Heart left ventricle (tissue), 7 donors: ENCODE measurements around a stretch of chr18.

GRCh38 chr18:75213774-75214165 lies 3.2 kb downstream of the TSHZ1 start:
- PRO-cap, 6 experiments: no peak in any of the 6 experiments
- RAMPAGE, long total RNA, 2 experiments: no peak in any of the 2 experiments
- RRBS: no CpG with 5 or more reads among the region's 1 CpG

- PRO-cap, 6 experiments: no peak in any of the 6 experiments
- RAMPAGE, long total RNA, 2 experiments: no peak in any of the 2 experiments
- RRBS: no CpG with 5 or more reads among the region's 12 CpGs
These were observed 15.8 kb downstream of the TSHZ1 start for GRCh38 chr18:75226162-75226951.

GRCh38 chr18:75267818-75268123 lies 57.2 kb downstream of the TSHZ1 start:
- PRO-cap, 6 experiments: peak in 2 of 6 experiments; most common plus-strand start chr18:75268005 (in 1); most common minus-strand start chr18:75267882 (in 2)
- RAMPAGE, long total RNA, 2 experiments: no peak in any of the 2 experiments
- RRBS: no CpG with 5 or more reads among the region's 5 CpGs

- PRO-cap, 6 experiments: no peak in any of the 6 experiments
- RAMPAGE, long total RNA, 2 experiments: no peak in any of the 2 experiments
- RRBS: no CpG with 5 or more reads among the region's 6 CpGs
These were observed 69.9 kb downstream of the TSHZ1 start for GRCh38 chr18:75280454-75280920.

DNA sequence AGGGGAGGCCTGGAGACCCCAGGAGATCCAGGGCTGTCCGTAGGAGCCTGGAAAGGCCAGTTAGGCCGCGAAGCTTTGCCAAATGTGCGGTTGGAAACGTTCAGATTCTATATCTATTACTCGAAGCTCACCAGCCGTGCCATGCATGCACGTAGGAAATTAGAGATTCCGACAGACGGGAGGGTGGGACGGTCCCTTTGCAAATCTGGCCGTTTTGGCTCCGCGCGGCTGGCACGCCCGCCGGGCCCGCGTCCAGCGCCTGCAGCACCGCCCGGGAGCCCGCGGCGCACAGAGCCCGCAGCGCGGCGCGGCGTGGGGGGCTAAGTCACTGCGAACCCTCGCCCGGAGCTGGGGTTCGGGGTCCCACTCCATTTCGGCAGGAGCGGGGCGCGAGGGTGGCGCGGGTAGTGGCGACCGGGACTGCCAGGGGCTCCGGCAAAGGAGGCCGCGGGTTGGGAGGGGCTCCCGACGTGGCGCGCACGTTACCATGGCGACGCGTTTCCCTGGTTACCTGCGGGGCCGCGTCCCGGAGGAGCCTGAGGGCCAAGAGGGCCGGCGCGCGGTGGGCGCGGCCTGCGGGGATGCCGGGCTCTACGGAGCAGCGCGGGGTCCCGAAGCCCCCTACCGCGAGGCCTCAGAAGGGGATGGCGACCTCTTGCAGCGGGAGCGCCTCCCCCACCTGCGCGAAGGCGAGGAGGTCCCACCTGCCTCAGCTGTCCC lies 488.7 kb upstream of the SMIM21 start:
- PRO-cap, 6 experiments: no peak in any of the 6 experiments
- RAMPAGE, long total RNA, 2 experiments: no peak in any of the 2 experiments
- RRBS: 1% methylated on average over 31 of the region's 79 CpGs

DNA sequence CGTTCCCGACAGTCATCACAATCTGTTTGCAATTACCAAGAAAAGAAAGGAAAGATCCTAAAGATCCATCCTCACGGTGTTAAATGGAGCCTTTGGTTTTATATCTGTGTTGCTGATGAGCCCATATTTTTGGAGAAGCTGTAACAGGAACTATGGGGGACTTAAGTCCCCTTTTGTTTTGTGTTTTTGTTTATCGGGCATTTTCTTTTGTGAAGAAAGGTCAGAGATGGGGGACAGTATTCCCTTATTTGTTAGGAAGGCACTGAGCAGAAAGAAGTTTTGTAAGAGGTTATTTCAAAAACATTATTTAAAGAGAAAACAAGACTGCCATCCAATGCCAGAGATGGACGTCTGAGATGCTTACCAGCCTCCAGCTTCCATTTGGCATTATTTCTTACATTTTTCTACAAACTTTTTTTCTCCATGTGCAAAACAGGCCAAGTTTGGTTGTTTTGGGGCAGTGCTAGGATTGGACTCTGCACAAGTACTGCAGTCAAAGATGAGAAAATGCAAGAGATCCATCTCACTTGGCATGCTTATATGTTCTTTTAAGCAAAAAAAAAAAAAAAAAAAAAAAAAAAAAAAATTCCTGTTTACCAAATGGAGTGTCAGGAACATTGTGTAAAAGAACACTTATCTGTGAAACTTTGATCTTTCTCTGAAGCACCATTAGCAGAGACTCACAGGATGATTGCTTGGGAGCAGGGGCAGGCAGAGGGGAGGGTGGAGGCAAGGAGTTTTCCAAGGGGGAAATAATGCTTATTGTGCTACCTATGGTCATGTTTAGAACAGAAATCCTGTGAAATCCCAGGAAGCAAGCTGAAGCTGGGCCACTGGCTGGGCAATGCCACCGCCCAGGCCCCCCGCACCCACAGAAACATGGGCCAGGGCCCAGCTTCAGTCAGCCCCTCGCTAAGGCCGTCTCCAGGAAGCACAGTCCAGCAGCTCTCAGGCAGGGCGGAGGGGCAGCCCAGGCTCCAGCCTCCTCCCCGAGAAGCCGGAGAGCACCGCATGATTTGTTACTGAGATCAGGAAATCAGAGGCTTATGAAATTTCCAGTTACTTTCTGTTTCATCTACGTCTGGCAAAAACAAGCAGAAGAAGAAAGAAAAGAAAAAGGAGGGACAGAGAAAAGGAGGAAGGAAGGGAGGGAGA lies 229.6 kb downstream of the ZNF516 start:
- PRO-cap, 6 experiments: peak in 2 of 6 experiments; most common plus-strand start position 690 of the sequence (in 1); most common minus-strand start position 950 of the sequence (in 1)
- RAMPAGE, long total RNA, 2 experiments: no peak in any of the 2 experiments
- RRBS: no CpG with 5 or more reads among the region's 14 CpGs

DNA sequence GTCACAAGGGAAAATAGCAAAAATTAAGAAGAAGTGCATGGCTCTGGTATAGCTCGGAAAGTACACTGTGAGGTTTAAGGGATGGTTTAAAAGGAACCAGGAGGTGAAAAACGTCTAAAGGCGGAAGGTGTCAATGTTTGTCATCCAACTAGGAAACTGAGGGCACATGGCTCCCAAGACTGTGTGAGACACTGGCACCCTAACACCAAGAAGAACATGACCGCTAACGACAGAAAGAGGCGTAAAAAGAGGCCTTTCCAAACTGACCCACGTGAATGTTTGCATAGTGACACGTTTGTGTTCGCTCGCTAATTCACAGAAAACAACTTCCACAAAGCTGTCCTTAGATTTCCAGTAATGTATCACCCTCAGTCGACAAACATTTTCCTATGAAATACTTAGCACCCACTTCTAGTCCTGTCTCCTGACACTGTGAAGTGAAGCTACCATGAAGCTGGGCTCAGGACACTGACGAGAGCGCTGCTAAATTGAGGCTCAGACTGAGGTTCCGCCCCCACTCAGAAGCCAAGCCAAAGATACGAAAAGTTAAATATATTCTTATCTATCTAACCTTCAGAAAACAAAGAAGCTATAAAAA lies 86.5 kb downstream of the ZNF516 start:
- PRO-cap, 6 experiments: no peak in any of the 6 experiments
- RAMPAGE, long total RNA, 2 experiments: no peak in any of the 2 experiments
- RRBS: no CpG with 5 or more reads among the region's 15 CpGs

DNA sequence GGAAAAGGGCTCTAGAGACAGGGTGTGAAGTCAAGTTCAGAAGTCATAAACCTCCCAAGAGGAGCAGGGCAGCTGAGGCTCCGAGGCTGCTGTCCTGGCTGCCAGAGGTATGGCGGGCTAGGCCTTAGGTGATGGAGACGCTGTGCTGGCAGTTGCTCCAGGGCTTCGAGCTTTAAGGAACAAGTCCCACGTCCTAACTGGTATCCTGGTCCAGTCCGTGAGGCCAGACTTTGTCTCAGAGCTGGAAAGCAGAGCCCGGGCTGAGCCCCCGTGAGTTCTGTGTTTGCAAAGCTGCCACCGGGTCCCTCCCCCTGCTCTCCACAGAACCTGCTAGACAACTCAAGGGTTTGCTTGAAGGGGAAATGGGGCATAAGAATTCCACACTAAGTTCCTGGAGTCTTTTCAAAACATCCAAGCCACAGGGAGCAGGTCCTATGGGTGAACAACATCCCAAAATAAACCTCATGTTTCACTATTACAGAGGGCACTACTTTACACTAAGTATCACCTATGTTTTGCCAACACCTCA lies 73.8 kb downstream of the ZNF516 start:
- PRO-cap, 6 experiments: no peak in any of the 6 experiments
- RAMPAGE, long total RNA, 2 experiments: no peak in any of the 2 experiments
- RRBS: 84% methylated on average over 3 of the region's 9 CpGs

- PRO-cap, 6 experiments: peak in 2 of 6 experiments; most common plus-strand start chr18:76450661 (in 2)
- RAMPAGE, long total RNA, 2 experiments: no peak in any of the 2 experiments
- RRBS: no CpG with 5 or more reads among the region's 12 CpGs
These were observed 44.9 kb downstream of the ZNF516 start for GRCh38 chr18:76449922-76450811.

DNA sequence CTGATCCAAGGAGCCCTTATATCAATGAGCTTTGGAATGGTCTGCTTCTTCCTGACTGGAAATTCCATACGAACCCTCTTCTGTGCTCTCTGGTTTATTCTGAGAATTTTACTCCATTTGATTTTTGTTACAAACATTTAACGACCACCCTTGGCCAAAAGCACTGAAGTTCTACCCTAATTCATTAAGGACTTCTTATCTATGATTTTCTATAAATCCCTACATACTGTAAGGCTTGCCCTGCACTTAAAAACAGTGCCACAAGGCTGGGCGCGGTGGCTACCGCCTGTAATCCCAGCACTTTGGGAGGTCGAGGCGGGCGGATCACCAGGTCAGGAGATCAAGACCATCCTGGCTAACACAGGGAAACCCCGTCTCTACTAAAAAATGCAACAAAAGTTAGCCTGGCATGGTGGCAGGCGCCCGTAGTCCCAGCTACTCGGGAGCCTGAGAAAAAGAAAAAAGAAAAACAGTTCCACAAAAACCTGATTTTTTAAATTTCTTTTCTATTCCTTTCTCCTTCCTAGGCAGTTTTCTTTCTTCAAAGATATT lies 24.5 kb downstream of the ZNF516 start:
- PRO-cap, 6 experiments: no peak in any of the 6 experiments
- RAMPAGE, long total RNA, 2 experiments: no peak in any of the 2 experiments
- RRBS: no CpG with 5 or more reads among the region's 12 CpGs

DNA sequence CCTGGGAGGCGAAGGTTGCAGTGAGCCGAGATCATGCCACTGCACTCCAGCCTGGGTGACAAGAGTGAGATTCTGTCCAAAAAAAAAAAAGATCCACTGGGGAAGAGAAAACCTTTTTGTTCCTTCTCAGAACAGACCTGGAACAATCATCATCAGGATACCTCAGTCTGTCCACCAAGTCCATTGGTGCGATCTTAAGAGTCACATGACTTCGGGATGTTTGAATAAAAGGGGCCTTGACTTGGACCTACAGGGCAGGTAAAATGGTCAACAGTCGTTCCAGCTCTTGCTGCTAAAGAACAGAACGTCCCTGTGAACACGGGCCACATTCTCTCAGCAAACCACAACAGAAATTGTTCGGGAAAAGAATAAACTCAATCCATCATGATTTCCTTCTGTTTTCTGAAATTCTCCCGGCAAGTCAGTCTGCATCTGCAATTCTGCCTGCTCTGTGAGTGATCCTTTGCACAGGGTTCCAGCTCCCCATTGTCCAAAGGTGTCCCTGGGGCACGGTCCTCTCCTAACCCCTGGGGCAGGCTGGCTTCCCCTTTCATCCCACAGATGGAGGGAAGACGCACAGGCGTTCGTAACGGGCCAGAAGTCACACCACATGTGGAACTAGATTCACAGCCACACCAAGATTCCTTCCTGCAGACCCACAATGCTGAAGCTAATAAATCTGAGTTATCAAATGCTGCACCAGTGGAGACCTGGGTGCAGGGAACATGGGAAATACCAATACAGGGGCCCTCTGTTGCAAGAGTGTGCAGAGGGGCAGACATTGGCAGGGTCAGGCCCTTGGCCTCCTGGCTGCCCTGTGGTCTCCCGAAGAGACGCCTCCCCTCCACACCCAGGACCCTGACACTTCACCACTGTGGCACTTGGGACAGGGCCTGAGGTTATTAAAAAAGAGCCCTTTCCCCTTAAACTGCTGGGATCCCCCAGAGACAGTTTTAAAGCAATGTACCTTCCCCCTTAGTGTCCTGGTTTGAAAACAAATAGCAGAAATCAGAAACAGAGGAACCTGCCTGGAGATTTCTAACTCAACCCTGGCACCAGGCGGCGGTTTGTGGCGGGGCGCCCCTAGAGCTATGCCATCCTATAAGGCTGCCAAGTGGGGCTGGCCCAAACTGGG lies 15.7 kb downstream of the ZNF516 start:
- PRO-cap, 6 experiments: no peak in any of the 6 experiments
- RAMPAGE, long total RNA, 2 experiments: no peak in any of the 2 experiments
- RRBS: no CpG with 5 or more reads among the region's 20 CpGs

DNA sequence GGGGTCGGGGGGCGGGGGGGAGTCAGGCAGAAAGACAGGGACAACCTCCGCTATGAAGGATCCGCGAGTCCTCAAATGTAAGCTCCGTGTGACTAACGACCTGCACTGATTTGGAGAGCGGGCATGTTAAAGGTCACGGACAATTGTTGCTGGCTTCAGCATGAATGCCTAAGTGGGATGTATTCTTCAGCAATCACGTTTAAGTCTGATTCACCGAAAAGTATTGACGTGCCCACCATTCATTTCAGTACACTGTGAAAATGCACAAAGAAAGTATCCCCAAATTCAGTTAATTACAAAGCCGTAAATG lies 1.5 kb upstream of the ZNF516 start:
- PRO-cap, 6 experiments: no peak in any of the 6 experiments
- RAMPAGE, long total RNA, 2 experiments: no peak in any of the 2 experiments
- RRBS: no CpG with 5 or more reads among the region's 13 CpGs

DNA sequence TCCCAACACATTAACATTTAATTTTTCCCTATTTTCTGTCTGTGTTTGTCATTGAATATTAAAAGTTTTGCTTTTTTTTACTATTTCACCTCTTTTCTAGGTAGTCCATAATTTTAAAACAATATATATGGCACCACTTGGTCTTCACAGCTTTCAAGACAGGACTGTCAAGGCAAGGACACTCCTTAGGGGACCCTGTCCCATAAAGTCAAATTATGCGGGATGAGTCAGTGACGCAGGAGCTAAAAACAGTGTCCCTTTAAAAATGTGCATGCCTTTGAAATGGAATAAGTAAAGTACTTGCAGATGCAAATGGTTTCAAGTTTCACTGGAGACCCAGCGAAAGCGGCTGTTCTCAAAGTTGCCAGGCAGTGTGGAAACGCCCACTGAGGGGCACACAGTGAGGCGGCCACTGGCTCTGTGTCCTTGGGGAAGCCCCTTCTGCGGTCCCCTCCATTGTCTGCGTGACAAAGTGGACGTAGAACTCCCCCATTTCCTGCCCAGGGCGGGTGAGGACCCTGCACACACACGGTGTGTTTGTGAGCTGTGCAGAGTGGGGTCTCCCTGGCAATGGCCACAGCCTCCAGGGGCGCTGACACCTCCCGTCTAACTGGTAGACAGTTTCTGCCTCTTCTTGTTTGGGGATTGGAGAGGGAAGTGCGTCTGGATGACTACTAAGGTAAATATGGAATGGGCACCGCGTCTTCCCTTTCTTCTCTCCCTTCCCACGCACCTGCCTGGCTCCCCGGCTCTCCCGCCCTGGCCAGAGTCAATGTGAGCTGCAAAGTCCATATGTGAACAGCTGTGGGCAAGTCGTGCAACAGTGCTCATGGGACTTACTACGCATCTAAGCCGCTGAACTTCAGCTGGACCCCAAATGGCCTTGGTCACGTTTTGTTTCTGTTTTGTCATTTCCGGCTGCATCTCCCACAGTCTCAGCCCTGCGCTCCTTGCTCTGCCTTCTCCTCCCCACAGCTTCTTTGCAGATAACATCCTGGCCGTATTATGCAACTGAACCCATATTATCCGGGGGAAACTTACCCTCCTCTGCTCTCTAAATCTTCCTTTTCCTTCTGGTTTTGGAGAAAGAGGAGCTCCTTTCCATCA lies 33.6 kb upstream of the ZNF516 start:
- PRO-cap, 6 experiments: peak in 3 of 6 experiments; most common plus-strand start position 932 of the sequence (in 2); most common minus-strand start position 849 of the sequence (in 2)
- RAMPAGE, long total RNA, 2 experiments: no peak in any of the 2 experiments
- RRBS: 9% methylated on average over 4 of the region's 27 CpGs

DNA sequence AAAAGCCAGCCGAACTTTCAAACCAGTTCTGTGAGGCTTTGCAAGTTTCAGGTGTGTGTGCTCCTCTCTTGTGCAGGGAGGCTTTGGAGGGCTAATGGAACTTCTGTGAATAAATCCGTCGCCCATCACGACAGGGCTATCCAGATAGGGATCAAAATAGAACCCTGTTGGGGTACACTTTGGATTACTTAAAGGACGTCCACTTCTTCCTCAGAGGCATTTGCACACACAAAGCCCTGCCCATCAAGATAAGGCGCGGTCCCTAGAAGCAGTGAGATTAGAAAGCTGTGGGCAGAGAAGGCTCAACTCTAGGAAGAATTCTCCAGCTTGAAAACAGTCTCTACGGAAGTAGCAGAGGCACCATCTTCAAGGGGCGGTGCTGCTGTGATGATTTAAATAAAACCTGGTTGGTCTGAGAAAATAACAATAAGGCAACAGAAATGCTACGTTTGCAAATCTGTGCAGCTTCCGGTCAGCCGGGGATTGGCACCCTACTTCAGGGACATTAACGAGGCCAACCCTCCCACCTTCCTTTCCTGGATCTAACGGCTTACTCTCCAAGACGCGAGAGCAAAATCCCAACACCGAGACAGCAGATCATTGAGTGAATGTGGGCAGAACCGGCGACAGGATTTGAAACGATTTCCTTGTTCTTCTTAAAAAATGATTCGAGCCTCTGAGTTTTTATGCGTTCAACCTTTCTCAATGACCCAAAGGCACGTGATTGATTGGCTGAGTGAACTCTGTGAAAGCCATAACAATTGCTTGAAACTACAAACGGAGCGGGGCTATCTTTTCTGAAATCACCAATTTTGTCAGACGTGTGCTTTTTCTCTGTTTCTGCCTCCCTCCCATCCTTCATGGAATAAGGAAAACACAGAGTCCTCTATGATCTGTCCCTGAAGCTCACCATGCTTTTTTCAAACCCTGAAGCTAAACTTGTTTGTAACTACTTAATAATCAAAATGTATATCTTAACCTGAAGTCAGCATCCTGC lies 93.6 kb upstream of the ZNF516 start:
- PRO-cap, 6 experiments: no peak in any of the 6 experiments
- RAMPAGE, long total RNA, 2 experiments: no peak in any of the 2 experiments
- RRBS: no CpG with 5 or more reads among the region's 26 CpGs

- PRO-cap, 6 experiments: no peak in any of the 6 experiments
- RAMPAGE, long total RNA, 2 experiments: no peak in any of the 2 experiments
- RRBS: no CpG with 5 or more reads among the region's 9 CpGs
These were observed 130.6 kb upstream of the ZNF236 start for GRCh38 chr18:76691683-76692305.

- PRO-cap, 6 experiments: no peak in any of the 6 experiments
- RAMPAGE, long total RNA, 2 experiments: no peak in any of the 2 experiments
- RRBS: no CpG with 5 or more reads among the region's 19 CpGs
These were observed 65.5 kb upstream of the ZNF236 start for GRCh38 chr18:76756671-76757362.

GRCh38 chr18:76822943-76823519 lies 674 bp downstream of the ZNF236 start:
- PRO-cap, 6 experiments: peak in 6 of 6 experiments; most common plus-strand start chr18:76823126 (in 1); most common minus-strand start chr18:76823136 (in 6)
- RAMPAGE, long total RNA, 2 experiments: no peak in any of the 2 experiments
- RRBS: 3% methylated on average over 22 of the region's 58 CpGs

- PRO-cap, 6 experiments: no peak in any of the 6 experiments
- RAMPAGE, long total RNA, 2 experiments: no peak in any of the 2 experiments
- RRBS: 78% methylated on average over 5 of the region's 20 CpGs
These were observed 97.7 kb downstream of the MBP start for GRCh38 chr18:77034610-77035465.

DNA sequence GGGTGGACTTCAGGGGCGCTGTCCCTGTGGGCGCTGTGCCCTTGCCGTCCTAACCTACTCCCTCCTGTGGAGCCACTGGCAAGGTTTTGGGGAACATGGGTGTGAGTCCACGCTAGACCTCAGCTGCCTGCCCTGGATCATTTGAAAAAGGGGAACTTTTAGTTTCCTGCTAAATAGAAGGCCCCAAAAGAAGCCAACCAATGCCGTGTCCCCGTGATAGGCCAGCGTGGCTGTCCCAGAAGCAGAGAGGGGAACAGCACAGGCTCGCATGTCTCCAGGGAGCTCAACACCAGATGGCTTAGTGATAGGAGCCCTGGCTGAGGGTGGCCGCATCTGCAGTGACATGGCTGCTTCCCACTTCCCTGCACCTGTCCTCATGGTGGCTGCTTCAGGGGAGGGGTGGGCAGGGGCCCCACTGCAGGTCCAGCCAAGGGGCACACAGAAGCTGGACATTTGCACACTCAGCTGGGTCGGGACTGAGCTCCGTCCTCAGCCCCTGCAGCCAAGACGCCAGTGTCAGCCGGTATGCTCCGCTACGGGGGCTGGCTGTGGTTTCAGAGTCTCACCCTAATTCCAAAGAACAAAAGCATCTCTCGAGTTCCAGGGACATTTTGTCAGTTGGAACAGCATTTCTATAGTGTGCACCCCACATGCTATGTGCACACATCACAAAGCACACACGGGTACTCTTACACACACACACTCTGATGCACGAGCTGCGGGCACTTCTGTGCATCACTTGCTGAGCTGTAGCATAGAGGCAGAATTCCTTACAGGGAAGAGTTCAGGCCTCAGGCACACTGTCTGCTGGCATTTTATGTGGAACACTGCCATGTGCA lies 79.5 kb downstream of the MBP start:
- PRO-cap, 6 experiments: peak in 3 of 6 experiments; most common plus-strand start position 238 of the sequence (in 2); most common minus-strand start position 143 of the sequence (in 2)
- RAMPAGE, long total RNA, 2 experiments: no peak in any of the 2 experiments
- RRBS: no CpG with 5 or more reads among the region's 19 CpGs

- PRO-cap, 6 experiments: no peak in any of the 6 experiments
- RAMPAGE, long total RNA, 2 experiments: no peak in any of the 2 experiments
- RRBS: no CpG with 5 or more reads among the region's 16 CpGs
These were observed 61.6 kb downstream of the MBP start for GRCh38 chr18:77070750-77071690.